ENCODE measurements around the gene C16orf89.

DNA sequence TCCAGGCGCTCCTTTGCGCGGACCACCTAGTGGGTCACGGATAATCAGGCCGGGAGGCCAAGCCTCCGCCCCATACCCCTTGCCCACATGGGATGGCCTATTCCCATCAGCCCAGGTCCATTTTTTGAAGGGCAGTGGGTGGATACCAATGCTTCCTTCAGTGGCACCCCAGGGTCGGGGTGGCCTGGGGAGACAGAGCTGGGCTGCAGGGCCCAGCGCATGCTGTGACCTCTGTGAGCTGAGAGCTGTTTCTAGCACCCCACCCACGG, 10.8 kb downstream of the PAM16 start:
- RRBS, 2 experiments, result no CpG with 5 or more reads among the region's 9 CpGs

DNA sequence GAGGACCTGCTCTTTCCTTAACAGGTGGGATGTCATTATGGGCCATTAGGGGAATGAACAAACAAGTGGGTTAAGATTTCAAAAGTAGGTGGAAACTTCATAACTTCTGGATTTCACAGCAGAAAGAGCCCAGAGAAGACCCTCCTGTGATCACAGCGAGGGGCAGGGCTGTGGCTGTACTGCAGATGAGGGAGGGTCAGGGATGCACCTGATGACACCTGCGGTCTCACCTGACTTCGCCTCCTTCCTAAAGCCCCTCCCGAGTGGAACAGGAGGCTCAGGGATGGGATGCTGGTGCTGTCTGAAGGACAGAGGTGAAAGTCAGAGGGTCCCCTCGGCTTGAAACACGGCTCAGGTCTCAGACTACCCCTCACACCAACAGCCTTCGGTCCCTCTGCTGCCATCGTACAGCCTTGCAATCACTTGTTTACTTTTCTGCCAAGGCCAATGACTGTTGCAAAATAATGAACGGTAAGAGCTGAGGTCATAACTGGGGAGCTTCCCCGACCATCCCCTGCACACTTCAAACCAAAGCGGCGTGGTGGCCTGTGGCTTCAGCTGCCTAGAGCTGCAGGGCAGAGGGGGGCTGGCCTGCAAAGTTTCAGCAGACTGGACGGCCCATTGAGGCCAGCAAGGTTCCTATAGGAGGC, 5.4 kb downstream of the PAM16 start:
- RRBS, 2 experiments, result no CpG with 5 or more reads among the region's 13 CpGs

- RRBS, 2 experiments, result no CpG with 5 or more reads among the region's 15 CpGs
Observed at GRCh38 chr16:4370531-4371391, 887 bp upstream of the VASN start.

DNA sequence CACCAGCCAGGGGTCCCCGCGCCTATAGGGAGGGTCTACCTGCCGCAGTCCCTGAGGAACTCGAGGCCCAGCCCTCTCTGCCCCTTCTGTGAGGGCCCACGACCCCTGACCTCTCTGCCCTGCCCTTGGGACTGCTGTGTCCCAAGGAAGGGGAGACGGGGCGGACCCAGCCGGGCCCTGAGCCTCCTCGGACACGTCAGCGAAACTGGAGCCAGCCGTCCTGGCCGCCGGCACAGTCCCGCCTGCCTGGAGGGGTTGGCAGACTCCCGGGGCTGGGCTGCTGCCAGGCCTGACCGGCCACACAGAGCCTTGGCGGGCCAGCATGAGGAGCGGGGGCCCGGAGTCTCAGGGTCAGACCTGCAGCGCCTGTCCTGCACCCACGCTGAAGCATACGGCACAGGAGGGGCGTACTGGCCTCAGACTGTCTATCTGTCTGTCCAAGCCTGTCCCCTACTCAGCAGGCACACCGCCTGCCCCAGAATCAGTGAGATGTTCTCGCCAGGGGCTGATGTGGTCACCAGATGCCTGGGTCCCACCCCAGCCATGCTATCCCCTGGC, 4.5 kb downstream of the VASN start:
- RRBS, 2 experiments, result 91 to 94% methylated on average over 13 of the region's 26 CpGs

DNA sequence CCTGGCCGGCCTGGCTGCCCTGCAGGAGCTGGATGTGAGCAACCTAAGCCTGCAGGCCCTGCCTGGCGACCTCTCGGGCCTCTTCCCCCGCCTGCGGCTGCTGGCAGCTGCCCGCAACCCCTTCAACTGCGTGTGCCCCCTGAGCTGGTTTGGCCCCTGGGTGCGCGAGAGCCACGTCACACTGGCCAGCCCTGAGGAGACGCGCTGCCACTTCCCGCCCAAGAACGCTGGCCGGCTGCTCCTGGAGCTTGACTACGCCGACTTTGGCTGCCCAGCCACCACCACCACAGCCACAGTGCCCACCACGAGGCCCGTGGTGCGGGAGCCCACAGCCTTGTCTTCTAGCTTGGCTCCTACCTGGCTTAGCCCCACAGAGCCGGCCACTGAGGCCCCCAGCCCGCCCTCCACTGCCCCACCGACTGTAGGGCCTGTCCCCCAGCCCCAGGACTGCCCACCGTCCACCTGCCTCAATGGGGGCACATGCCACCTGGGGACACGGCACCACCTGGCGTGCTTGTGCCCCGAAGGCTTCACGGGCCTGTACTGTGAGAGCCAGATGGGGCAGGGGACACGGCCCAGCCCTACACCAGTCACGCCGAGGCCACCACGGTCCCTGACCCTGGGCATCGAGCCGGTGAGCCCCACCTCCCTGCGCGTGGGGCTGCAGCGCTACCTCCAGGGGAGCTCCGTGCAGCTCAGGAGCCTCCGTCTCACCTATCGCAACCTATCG, 10.2 kb downstream of the VASN start:
- RRBS, 2 experiments, result no CpG with 5 or more reads among the region's 41 CpGs

- RRBS, 2 experiments, result no CpG with 5 or more reads among the region's 7 CpGs
Observed at GRCh38 chr16:4395402-4395840, 21.0 kb downstream of the CORO7 start.

GRCh38 chr16:4484960-4485511, 8.8 kb downstream of the HMOX2 start:
- RRBS, 2 experiments, result no CpG with 5 or more reads among the region's 9 CpGs

- RRBS, 2 experiments, result no CpG with 5 or more reads among the region's 3 CpGs
Observed at GRCh38 chr16:4486182-4486726, 10.1 kb downstream of the HMOX2 start.

- RRBS, 2 experiments, result no CpG with 5 or more reads among the region's 1 CpG
Observed at GRCh38 chr16:4488136-4488880, 12.1 kb downstream of the HMOX2 start.

- RRBS, 2 experiments, result no CpG with 5 or more reads among the region's 5 CpGs
Observed at GRCh38 chr16:4494876-4495549, 18.8 kb downstream of the HMOX2 start.

DNA sequence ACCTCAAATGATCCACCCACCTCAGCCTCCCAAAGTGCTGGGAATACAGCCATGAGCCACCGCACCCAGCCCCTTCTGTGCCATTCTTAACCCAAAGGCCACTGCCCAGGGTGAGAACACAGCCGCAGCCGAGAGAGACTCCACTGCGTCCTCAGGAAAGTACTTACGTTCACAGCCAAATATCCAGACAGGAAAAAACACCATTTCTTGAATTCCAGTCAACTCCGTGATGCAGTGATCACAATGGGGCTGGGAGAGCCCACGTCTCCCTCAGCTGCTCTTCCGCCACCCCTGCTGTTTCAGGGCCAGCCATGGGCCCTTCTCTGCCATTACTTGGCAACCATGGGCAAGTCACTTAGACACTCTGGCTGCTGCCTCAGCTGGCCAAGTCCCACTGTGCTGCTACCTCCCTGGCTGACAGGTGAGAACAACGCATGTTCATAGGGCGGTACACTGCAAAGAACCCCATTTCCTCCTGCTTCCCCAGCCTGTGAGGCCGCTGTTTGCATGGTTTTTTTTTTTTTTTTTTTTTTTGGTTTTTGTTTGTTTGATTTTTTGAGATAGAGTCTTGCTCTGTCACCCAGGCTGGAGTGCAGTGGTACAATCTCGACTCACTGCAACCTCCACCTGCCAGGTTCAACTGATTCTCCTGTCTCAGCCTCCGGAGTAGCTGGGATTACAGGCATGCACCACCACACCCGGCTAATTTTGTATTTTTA, 4.2 kb downstream of the CDIP1 start:
- RRBS, 2 experiments, result no CpG with 5 or more reads among the region's 14 CpGs

DNA sequence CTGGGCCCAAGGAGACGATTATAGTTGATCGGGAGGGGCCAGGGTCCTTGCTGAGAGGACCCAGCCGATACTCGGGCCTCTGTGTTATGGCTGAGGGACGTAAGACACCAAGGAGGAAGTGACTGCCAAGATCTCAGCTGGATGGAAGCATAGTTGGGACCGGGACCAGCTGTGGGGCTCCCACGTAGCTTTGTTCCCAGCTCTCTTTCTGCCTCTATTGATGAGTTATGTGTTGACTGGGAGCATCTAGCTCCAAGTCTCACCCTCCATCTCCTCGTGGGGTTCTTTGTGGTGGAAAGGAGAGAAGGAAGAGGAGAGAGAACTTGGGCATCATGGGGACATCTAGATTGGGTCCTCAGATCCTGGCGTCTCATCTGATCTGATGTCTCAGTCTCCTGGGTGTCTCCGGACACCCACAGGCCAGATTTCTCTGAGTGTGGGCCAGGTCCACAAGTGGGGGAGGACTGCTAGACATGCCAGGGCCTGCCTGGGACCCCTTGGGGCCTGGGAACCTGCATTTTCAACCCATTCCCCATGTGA, 996 bp downstream of the MGRN1 start:
- RRBS, 2 experiments, result no CpG with 5 or more reads among the region's 10 CpGs

DNA sequence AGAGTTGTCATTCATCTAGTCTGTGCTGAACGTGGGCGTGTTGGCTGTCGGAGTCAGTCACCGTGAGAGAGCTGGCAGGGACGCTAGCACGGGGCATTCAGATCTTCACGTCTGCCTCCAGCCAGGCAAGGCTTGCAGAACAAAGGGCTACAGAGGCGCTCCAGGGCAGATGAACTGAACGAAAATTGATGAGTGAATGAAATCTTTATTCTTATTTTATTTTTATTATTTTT, 19.7 kb upstream of the NUDT16L1 start:
- RRBS, 2 experiments, result no CpG with 5 or more reads among the region's 9 CpGs

GRCh38 chr16:4684595-4685770, 8.4 kb upstream of the NUDT16L1 start:
- RRBS, 2 experiments, result 94 to 100% methylated on average over 4 of the region's 36 CpGs

GRCh38 chr16:4689424-4690575, 3.6 kb upstream of the NUDT16L1 start:
- RRBS, 2 experiments, result 100% methylated on average over 1 of the region's 37 CpGs; no CpG with 5 or more reads in 1 of the 2 experiments

DNA sequence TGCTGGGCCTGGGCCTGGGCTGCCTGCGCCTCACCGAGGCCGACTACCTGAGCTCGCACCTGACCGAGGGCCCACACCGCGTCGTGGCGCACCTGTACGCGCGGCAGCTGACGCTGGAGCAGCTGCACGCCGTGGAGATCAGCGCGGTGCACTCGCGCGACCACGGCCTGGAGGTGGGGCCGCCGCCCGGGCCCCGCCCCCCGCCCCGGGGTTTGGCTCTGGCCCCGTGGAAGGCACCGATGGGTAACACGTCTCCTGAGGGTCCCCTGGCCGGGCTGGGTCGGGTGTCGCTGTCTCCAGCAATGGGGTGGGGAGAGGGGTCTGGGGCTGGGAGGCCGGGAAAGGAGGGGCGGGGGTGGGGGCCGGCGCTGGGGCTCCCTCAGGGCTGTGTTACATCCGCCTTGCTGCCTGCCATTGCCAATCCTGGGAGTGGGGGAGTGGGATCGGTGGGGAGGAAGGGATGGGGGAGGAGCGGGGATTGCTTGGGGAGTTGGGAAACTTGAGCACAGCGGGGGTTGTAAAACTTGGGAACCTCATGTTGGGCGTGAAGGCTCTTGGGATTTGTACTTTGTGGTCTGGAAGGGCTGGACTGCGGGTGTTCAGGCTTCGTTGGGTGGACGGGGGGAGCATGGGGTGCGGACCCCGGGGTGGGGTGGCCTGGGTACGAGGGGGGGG, 841 bp downstream of the NUDT16L1 start:
- RRBS, 2 experiments, result under 1 to 3% methylated on average over 8 of the region's 48 CpGs

DNA sequence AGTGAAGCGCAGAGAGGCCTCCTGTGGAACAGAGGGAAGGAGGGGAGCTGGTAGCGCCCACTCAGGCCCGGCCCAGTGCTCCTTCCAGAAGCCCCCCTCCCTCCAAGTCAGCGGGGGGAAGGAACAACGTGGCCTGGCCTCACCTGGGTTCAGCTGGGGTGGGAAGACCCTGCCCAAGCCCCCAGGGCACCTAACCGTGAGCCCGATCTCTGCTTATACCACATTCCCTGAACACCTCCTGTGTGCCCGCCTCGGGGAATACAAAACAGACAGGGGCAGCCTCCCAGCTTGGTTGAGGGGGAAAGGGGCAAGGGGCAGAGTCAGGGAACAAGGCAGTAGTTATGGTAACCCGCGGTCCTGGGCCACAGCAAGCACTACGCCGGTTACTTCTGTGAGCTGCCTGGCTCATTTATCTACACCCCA, 857 bp downstream of the ROGDI start:
- RRBS, 2 experiments, result 25 to 59% methylated on average over 3 of the region's 13 CpGs

- RRBS, 2 experiments, result 91 to 93% methylated on average over 4 of the region's 26 CpGs
Observed at GRCh38 chr16:4885418-4886156, 38.3 kb downstream of the UBN1 start.

GRCh38 chr16:5065782-5066251, at the start of gene C16orf89:
C16orf89 (minus strand) TSS chr16:5065956.
- RRBS, 2 experiments, result no CpG with 5 or more reads among the region's 11 CpGs

DNA sequence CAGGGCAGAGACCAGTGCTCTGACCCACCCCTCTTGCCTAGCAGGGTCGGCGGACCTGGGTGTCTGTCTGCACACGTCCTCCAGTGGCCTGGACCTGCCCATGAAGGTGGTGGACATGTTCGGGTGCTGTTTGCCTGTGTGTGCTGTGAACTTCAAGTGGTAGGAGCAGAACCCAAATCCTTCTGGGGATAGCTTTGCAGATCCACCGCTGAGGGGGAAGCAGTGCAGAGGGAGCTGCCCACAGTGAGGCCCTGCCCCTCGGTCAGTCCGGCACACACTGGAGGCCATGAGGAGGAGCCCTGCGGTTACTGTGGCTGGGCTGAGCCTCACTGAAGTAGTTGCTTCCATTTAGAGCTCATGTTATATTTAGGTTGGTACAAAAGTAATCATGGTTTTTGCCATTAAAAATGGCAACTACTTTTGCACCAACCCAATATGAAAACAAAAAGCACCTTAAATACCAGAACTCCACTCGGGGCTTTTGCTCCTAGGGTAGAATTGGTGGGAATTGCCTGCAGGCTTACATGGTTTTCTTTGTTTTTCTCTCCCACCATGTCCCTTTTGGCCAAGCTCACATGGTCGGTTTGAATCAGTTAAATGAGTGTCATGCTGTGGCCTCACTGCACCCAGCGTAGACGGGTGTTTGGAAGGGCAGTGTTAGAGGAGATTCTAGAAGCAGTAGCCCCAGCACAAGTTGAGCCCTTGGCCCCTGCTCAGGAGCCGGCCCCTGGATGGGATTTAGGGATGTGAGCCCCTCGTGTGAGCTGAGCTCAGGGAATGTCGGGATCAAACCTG, 11.1 kb downstream of the ALG1 start:
- RRBS, 2 experiments, result no CpG with 5 or more reads among the region's 15 CpGs